AG10803 (cell line): ENCODE measurements around a stretch of chr20.

DNA sequence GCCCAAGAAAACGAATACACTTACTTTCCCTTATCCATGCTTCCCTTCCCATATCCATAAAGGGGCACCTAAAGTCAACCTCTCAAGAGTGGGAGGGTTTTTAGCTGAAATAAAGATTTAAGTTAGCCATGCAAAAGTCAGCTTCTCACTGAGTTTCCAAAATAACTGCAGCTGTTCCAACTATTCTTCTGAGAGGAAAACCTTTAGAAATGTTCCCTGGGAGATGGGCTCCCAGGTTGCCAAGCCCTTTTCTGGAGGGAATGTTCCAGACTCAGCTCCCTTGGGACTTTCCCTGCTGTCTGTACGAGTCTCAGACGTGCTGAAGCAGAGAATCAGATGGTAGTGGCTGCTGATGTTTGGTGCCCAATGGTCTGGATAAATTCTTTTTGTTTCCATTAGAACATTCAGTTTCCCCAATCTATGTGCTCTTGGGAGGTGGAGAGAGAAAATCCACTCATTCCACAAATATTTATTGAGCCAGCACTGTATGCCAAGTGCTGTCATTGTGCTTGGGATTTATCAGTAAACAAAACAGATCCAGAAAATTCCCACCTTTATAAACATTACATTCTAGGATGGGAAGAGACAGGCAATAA lies 48.8 kb downstream of the LBP start:
- RRBS = no CpG with 5 or more reads among the region's 3 CpGs

GRCh38 chr20:38532781-38533188 lies 48.2 kb upstream of the ADIG start:
- RRBS = no CpG with 5 or more reads among the region's 4 CpGs

- RRBS = 3% methylated on average over 21 of the region's 72 CpGs
Observed at GRCh38 chr20:38674135-38674743, 50.0 kb upstream of the SLC32A1 start.

DNA sequence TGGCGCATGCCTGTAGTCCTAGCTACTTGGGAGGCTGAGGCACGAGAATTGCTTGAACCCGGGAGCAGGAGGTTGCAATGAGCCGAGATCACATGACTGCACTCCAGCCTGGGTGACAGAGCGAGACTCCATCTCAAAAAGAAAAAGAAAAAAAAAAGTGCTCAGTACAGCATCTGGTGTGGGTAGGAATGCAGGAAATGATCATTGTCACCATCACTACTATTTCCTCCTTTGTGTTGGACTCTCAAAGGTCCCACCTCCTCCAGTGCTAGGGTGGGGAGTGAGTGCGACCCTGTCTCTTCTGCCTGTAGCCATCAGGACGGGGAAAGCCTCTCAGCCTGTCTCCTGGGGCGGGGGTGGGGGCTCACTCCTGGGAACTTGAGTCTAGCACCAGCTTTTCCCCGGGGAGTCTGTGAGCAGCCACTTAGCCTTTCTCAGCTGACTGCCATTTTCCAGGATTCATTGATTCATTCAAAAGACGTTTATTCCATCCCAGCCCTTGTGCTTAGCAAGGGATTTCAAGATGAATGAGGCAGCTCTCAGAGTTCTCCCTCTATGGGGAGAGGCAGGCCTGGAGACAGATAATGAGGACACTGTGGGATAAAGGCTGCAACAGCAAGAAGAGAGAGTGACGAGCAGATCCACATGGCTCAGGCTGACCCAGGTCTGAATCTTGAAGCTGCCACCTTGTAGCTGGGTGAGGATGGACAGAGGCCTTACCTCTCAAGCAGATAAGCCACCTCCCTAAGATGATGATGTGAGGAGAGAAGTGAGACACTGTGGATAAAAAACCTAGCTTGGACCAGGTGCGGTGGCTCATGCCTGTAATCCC lies 3.6 kb downstream of the PPP1R16B start:
- RRBS = no CpG with 5 or more reads among the region's 12 CpGs

GRCh38 chr20:38810795-38811365 lies 5.4 kb downstream of the PPP1R16B start:
- RRBS = no CpG with 5 or more reads among the region's 5 CpGs

- RRBS = no CpG with 5 or more reads among the region's 5 CpGs
Observed at GRCh38 chr20:38818222-38818697, 12.8 kb downstream of the PPP1R16B start.

DNA sequence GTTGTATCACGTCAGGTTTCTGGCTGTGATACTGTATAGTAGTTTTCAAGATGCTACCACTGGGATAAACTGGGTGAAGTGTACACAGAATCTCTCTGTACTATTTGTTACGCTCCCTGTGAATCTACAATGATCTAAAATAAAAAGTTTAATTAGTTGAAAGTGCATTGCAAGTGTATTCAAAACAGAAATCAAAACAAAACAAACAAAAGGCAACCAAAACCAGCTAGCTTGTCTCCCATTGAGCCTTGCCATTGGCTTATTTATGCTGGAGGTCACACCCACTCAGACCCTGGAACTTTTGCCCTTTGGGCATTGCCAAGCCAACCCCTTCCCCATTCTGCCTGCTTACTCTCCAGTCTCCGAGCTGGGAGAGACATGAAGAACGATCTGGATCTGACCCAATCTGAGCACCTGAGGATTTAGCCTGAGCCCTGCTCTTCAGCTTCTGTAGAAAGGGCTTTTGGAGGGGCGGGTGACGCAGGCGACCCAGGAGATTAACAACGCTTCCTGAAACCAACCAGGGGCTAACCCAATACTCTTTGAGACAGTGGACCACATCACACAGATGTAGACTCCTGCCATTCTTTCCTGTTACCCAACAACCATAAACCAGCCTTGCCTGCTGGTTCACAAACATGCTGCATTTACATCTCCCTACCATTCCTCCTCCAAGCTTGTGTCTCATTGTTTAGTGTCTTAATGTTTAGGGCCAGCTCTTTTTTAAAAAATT lies 28.1 kb downstream of the PPP1R16B start:
- RRBS = no CpG with 5 or more reads among the region's 8 CpGs

DNA sequence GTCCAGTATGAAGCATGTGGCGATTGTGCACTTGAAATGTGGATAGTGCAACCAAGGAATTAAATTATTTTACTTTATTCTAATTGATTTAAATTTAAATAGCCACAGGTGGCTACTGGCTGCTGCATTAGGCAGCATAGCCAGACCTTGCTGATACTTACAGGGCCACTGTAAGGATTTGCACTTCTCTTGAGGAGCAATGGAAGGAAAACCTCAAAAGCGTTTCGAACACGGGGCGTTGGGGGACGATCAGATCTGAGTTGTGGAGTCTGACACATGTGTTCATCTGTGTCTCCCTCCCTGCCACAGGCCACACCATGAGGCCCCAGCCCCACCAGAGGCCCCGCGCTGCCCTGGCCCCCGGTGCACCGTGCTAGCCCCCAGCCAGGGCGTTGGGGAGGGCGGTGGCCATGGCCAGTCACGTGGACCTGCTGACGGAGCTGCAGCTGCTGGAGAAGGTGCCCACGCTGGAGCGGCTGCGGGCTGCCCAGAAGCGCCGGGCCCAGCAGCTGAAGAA lies 30.1 kb downstream of the PPP1R16B start:
- RRBS = no CpG with 5 or more reads among the region's 19 CpGs

GRCh38 chr20:38864558-38865189 lies 59.2 kb downstream of the PPP1R16B start:
- RRBS = 50% methylated on average over 2 of the region's 11 CpGs

GRCh38 chr20:38873033-38873628 lies 53.1 kb upstream of the FAM83D start:
- RRBS = no CpG with 5 or more reads among the region's 15 CpGs

DNA sequence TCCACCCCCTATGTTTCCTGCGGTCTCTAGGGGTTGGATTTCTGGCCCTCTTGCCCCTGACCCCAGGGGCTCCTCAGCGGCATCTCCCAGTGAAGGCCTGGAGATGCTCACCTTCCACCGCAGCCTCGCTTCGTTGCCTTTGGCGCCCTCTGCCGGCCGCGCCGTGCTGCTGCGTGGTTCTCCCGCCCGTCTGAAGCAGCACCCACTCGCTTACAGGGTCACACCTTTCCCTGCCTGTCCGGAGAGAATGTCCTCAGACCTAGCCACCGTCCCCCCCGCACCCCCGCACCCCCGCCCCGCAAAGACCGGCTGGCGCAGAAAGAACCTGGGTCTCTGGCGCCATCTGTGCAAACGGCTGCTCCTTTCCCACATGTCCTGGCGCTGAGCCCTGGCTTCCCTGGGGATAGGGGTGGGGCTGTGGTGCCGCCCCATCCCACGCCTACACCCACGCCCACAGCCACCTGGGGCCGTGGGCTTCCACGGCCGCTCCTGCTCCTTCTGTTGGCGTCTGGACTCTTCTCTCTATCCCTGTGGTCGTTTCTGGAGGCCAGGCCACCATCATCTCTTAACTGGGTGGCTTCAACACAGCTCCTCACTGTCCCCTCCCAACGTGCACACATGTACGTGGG lies 32.3 kb upstream of the FAM83D start:
- RRBS = 2% methylated on average over 15 of the region's 35 CpGs

- RRBS = no CpG with 5 or more reads among the region's 9 CpGs
Observed at GRCh38 chr20:38941755-38942812, 15.9 kb downstream of the FAM83D start.

- RRBS = no CpG with 5 or more reads among the region's 11 CpGs
Observed at GRCh38 chr20:38947548-38948577, 14.3 kb upstream of the DHX35 start.

DNA sequence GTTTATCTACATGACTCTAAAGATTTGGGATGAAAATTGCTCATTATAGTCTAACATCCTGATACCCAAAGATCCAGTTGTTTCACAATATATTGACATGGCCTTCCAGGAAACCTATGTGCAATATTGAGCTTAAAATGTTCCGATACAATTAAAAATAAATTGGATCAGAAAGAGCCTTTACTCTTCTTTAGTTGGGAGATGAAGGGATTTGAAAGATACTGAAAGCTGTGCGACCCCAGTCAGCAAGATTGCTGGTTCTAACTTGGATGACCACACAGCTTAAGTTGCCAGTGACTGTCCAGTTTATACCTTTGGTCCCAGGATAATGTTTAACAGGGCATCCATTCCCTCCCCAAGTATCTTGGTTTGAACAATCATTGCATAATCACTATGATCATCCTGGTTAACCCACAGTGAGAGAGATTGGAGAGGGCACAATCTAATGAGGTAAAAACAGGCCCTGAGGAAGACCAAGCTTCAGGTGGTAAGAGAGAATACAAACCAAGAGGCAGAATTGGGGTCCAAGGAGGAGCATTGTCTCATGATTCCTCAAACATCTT lies 798.4 kb downstream of the MAFB start:
- RRBS = no CpG with 5 or more reads among the region's 2 CpGs

DNA sequence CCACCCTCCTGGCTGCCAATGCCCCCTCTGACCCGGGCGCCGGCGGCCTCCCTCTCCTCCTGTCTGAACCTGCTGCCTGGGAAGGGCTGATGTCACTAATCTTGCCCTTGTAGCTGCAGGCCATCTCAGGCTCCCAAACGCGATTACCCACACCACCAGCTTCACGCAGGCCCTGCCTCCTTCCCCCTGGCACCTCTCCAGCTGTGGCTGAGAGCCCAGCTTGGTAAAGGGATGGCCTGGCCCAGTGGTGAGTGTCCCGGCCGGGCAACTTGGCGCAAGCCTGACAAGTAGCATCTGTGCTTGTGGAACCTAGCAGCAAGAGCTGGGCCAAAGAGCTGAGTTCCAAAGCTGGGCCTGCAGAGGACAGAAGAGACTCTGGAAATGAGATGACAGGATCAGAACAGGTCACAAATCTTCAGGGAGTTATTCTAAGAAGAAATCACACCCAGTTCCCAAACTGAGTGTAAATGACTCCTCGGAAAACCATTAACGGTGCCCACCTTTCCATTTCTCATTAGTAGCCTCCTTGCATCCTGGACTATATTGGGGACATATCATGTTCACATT lies 401.7 kb downstream of the MAFB start:
- RRBS = no CpG with 5 or more reads among the region's 12 CpGs

GRCh38 chr20:40463226-40463659 lies 225.8 kb downstream of the MAFB start:
- RRBS = no CpG with 5 or more reads among the region's 6 CpGs

DNA sequence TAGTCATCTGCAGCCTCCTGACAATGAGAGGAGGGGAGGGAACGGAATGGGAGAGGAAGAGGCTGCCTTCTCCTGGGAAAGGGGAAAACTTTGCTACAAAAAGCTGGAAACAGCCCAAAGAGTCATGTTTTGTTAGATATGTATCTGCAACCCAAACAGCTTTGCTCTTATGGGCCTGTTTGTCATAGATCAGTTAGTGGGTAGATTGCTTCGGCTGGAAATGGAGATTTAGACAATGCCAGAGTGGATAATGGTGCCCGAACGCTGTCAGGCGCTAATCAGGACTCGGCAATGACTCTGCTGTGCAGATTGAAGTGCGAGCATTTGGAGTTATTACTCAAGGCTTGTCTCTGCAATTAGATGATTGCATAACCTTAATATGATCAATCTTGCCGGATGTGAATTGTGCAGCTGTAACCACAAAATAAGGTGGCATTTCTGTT lies 92.4 kb upstream of the MAFB start:
- RRBS = no CpG with 5 or more reads among the region's 8 CpGs

- RRBS = no CpG with 5 or more reads among the region's 1 CpG
Observed at GRCh38 chr20:40958784-40959072, 69.9 kb upstream of the TOP1 start.

DNA sequence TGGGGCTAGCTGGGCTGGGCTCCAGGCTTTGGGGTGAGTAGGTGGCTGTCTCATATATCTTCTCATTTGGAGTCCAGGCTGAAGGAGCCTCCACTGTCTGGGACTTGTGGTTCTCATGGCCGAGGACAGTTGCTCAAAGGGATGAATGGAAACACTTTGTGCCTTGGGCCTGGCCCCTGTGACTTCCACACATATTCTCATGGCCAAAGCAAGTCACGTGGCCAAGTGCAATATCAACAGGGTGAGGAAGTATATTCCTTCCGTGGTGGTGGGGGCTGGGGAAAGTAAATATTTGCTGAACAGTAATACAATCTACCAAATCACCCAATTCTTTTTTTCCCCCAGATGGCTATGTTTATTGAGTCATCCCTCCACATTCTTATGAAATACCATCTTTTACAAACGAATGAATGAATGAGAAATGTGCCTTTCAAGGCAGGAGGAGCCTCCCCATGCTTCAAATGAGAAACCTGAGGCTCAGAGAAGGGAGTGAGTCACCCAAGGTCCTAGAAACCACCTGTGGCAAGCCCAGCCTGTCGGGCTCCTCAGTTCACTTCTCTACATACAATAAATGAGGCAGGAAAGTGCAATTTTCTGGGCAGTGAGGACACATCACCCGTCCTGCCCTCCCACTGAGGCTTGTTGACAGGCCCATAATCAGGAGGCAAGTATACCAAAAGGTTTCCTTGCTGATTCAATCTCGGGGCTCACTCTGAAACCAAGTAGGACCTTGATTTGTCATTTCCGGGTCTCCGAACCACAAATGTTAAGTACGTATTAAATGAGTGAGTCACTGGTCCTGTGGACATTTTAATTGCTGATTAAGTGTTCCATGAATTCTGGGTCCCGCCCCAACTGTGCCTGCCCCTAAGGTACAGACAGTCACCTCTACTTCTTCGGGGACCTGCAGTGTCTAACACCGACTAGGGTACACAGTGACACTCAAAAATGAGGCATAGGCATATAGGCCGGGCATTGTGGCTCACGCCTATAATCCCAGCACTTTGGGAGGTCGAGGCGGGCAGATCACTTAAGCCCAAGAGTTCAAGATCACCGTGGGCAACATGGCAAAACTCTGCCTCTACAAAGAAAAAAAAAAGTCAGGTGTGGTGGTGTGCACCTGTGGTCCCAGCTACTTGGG lies 25.2 kb upstream of the TOP1 start:
- RRBS = no CpG with 5 or more reads among the region's 18 CpGs

DNA sequence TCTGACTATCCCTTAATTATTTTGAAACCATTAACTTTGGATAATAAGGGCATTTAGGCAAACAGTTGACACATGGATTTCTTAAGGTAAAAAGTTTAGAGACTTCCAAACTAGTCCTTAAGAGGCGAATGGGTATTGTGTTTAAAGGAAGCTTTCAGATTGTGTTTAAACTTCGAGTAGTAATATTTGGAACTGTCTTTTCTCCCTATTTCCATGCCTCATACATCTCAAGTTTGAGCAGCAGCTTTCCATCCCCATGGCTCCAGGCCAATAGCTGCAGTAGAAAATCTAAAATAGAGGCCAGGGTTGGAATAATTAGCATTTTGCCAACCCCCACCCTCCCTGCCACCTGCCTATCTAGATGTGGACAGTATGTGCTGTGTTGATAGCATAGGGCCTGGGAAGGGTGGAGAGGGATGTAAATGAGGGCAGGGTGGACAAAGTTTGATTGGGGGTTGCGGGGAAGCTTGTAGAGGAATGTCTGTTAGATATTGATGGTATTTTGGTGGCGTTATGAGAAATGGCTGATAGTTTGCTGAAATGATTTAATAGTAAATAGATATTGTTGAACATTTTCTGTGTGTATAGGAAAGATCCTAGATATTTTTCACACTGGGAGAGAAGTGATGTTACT lies 5.6 kb downstream of the TOP1 start:
- RRBS = no CpG with 5 or more reads among the region's 4 CpGs